ENCODE results near the gene TPCN2.

- RAMPAGE, long total RNA, result no peak
- RRBS, result no CpG with 5 or more reads among the region's 11 CpGs
PRO-cap:
- standard, result no peak
- CoPRO, capped RNA only, 2 experiments, result no peak in any of the 2 experiments
- CoPRO, capped and uncapped RNA, 2 experiments, result no peak in any of the 2 experiments
- CoPRO, uncapped RNA only, 2 experiments, result no peak in any of the 2 experiments
CAGE:
- cytosol, long polyA plus RNA, result no peak
- long polyA plus RNA, result no peak
- nucleolus, long total RNA, result no peak
- nucleus, long polyA plus RNA, result no peak
Measured at GRCh38 chr11:68445487-68446080, 15.0 kb upstream of the PPP6R3 start.

GRCh38 chr11:68447591-68448018, 12.9 kb upstream of the PPP6R3 start:
- RAMPAGE, long total RNA, result no peak
- RRBS, result no CpG with 5 or more reads among the region's 15 CpGs
PRO-cap:
- standard, result no peak
- CoPRO, capped RNA only, 2 experiments, result no peak in any of the 2 experiments
- CoPRO, capped and uncapped RNA, 2 experiments, result no peak in any of the 2 experiments
- CoPRO, uncapped RNA only, 2 experiments, result no peak in any of the 2 experiments
CAGE:
- cytosol, long polyA plus RNA, result no peak
- long polyA plus RNA, result no peak
- nucleolus, long total RNA, result no peak
- nucleus, long polyA plus RNA, result no peak

- RAMPAGE, long total RNA, result no peak
PRO-cap:
- standard, result no peak
- CoPRO, capped RNA only, 2 experiments, result no peak in any of the 2 experiments
- CoPRO, capped and uncapped RNA, 2 experiments, result no peak in any of the 2 experiments
- CoPRO, uncapped RNA only, 2 experiments, result no peak in any of the 2 experiments
CAGE:
- cytosol, long polyA plus RNA, result no peak
- long polyA plus RNA, result no peak
- nucleolus, long total RNA, result no peak
- nucleus, long polyA plus RNA, result no peak
Measured at GRCh38 chr11:68463709-68463953, 3.1 kb downstream of the PPP6R3 start.

GRCh38 chr11:68467921-68468926, 7.7 kb downstream of the PPP6R3 start:
- RAMPAGE, long total RNA, result no peak
- RRBS, result no CpG with 5 or more reads among the region's 9 CpGs
PRO-cap:
- standard, result no peak
- CoPRO, capped RNA only, 2 experiments, result peak in 1 of 2 experiments; most common plus-strand start chr11:68468766 (in 1); most common minus-strand start chr11:68468471 (in 1)
- CoPRO, capped and uncapped RNA, 2 experiments, result no peak in any of the 2 experiments
- CoPRO, uncapped RNA only, 2 experiments, result peak in 2 of 2 experiments; most common plus-strand start chr11:68468079 (in 2)
CAGE:
- cytosol, long polyA plus RNA, result no peak
- long polyA plus RNA, result no peak
- nucleolus, long total RNA, result no peak
- nucleus, long polyA plus RNA, result no peak

GRCh38 chr11:68591338-68591777, 93.0 kb upstream of the GAL start:
- RAMPAGE, long total RNA, result no peak
- RRBS, result no CpG with 5 or more reads among the region's 3 CpGs
PRO-cap:
- standard, result no peak
- CoPRO, capped RNA only, 2 experiments, result no peak in any of the 2 experiments
- CoPRO, capped and uncapped RNA, 2 experiments, result no peak in any of the 2 experiments
- CoPRO, uncapped RNA only, 2 experiments, result no peak in any of the 2 experiments
CAGE:
- cytosol, long polyA plus RNA, result no peak
- long polyA plus RNA, result no peak
- nucleolus, long total RNA, result no peak
- nucleus, long polyA plus RNA, result no peak

GRCh38 chr11:68843637-68844501, 2.2 kb upstream of the CPT1A start:
- RAMPAGE, long total RNA, result no peak
- RRBS, result 90% methylated on average over 21 of the region's 59 CpGs
PRO-cap:
- standard, result no peak
- CoPRO, capped RNA only, 2 experiments, result no peak in any of the 2 experiments
- CoPRO, capped and uncapped RNA, 2 experiments, result no peak in any of the 2 experiments
- CoPRO, uncapped RNA only, 2 experiments, result no peak in any of the 2 experiments
CAGE:
- cytosol, long polyA plus RNA, result no peak
- long polyA plus RNA, result no peak
- nucleolus, long total RNA, result no peak
- nucleus, long polyA plus RNA, result no peak

DNA sequence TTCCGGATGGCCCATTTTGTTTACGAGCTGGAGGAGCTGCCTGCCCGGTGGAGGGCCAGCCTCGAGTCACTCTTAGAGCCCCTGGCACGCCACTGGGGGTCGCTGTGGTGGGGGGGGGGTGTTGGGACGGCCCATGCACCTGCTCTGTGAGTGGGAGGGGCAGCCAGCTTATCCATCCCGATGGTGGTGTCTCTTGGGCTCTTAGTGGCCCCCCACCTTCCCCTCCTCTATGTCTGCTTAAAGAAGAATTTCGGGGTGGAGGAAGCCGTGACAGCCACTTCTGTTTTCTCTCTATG, 24.6 kb downstream of the MRGPRD start:
- RAMPAGE, long total RNA, result no peak
- RRBS, result no CpG with 5 or more reads among the region's 10 CpGs
PRO-cap:
- standard, result no peak
- CoPRO, capped RNA only, 2 experiments, result no peak in any of the 2 experiments
- CoPRO, capped and uncapped RNA, 2 experiments, result no peak in any of the 2 experiments
- CoPRO, uncapped RNA only, 2 experiments, result no peak in any of the 2 experiments
CAGE:
- cytosol, long polyA plus RNA, result no peak
- long polyA plus RNA, result no peak
- nucleolus, long total RNA, result no peak
- nucleus, long polyA plus RNA, result no peak

GRCh38 chr11:69012829-69013054, 304 bp downstream of the MRGPRF start:
- RAMPAGE, long total RNA, result no peak
- RRBS, result no CpG with 5 or more reads among the region's 6 CpGs
PRO-cap:
- standard, result no peak
- CoPRO, capped RNA only, 2 experiments, result no peak in any of the 2 experiments
- CoPRO, capped and uncapped RNA, 2 experiments, result no peak in any of the 2 experiments
- CoPRO, uncapped RNA only, 2 experiments, result no peak in any of the 2 experiments
CAGE:
- cytosol, long polyA plus RNA, result no peak
- long polyA plus RNA, result no peak
- nucleolus, long total RNA, result no peak
- nucleus, long polyA plus RNA, result no peak

GRCh38 chr11:69048531-69049001, at the start of gene TPCN2:
TPCN2 (plus strand) TSS chr11:69048932.
- RAMPAGE, long total RNA, result no peak
- RRBS, result no CpG with 5 or more reads among the region's 25 CpGs
PRO-cap:
- standard, result bidirectional peak, plus-strand start at chr11:69048934, minus-strand start at chr11:69048730
- CoPRO, capped RNA only, 2 experiments, result peak in 2 of 2 experiments; most common plus-strand start chr11:69048934 (in 2); most common minus-strand start chr11:69048705 (in 2)
- CoPRO, capped and uncapped RNA, 2 experiments, result peak in 2 of 2 experiments; most common plus-strand start chr11:69048934 (in 1); most common minus-strand start chr11:69048705 (in 1)
- CoPRO, uncapped RNA only, 2 experiments, result peak in 2 of 2 experiments; most common plus-strand start chr11:69048947 (in 2); most common minus-strand start chr11:69048705 (in 2)
CAGE:
- cytosol, long polyA plus RNA, result no peak
- long polyA plus RNA, result no peak
- nucleolus, long total RNA, result no peak
- nucleus, long polyA plus RNA, result no peak

DNA sequence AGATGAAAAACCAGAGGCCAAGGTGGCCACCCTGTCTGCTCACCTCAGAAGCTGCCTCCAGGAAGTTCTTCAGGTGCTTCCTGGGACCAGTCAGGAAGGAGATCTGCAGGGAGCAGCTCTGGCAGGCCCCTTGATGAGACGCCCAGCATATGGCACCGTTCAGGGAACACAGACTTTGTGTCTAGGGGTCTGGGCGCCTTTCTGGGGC, 1.3 kb downstream of the TPCN2 start:
- RAMPAGE, long total RNA, result no peak
- RRBS, result no CpG with 5 or more reads among the region's 3 CpGs
PRO-cap:
- standard, result no peak
- CoPRO, capped RNA only, 2 experiments, result no peak in any of the 2 experiments
- CoPRO, capped and uncapped RNA, 2 experiments, result no peak in any of the 2 experiments
- CoPRO, uncapped RNA only, 2 experiments, result no peak in any of the 2 experiments
CAGE:
- cytosol, long polyA plus RNA, result no peak
- long polyA plus RNA, result no peak
- nucleolus, long total RNA, result no peak
- nucleus, long polyA plus RNA, result no peak

DNA sequence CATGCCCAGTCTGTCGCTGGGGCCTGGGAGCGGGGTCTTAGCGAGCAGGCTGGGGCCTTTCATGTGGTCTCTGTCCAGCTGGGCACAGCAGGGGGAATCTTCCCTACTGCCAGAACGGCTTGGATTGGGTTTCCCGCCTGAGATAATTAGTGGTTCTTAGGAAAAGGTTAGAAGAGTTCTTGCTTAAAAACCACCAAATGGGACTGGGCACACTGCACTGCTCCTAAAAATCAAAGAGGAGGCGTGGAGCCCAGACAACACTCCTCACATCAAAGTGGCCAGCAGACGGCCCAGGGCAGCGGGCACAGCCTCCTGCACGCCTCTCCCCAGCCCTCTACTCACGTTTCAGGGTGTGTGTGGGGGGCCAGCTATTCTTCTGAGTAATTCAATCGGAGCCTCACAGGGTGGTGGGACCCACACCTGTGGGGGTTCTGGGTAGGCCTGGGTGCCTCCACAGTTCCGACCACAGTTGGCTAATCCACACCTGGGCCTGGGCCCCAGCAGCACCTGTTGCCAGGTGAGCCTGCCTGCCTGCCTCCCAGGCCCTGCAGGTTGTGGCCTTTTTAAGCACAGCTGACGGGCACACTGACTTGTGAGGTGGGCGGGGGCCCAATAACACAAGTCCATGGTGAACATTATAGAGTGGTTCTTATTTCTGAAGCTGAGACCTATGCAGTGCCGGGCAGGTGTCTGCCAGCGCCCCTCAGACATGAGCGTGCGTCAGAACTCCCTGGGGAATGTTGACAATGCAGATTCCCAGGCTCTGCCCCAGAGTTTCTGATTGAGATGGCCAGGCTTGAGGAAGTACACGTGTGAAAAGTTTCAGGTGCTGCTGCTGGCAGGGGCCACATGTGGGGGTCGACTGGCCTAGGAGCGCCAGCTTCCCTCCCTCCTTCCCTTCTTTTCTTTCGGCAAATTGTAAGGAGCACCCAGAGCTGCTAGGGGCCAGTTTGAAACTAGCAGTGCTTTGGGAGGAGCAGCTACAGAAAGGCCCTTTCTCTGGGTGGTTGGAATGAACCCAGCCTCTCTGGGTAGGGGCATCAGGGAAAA, 46.0 kb downstream of the TPCN2 start:
- RAMPAGE, long total RNA, result no peak
- RRBS, result no CpG with 5 or more reads among the region's 22 CpGs
PRO-cap:
- standard, result no peak
- CoPRO, capped RNA only, 2 experiments, result no peak in any of the 2 experiments
- CoPRO, capped and uncapped RNA, 2 experiments, result no peak in any of the 2 experiments
- CoPRO, uncapped RNA only, 2 experiments, result peak in 1 of 2 experiments; most common plus-strand start position 371 of the sequence (in 1)
CAGE:
- cytosol, long polyA plus RNA, result no peak
- long polyA plus RNA, result no peak
- nucleolus, long total RNA, result no peak
- nucleus, long polyA plus RNA, result no peak

- RAMPAGE, long total RNA, result no peak
- RRBS, result no CpG with 5 or more reads among the region's 2 CpGs
PRO-cap:
- standard, result no peak
- CoPRO, capped RNA only, 2 experiments, result no peak in any of the 2 experiments
- CoPRO, capped and uncapped RNA, 2 experiments, result no peak in any of the 2 experiments
- CoPRO, uncapped RNA only, 2 experiments, result no peak in any of the 2 experiments
CAGE:
- cytosol, long polyA plus RNA, result no peak
- long polyA plus RNA, result no peak
- nucleolus, long total RNA, result no peak
- nucleus, long polyA plus RNA, result no peak
Measured at GRCh38 chr11:69108428-69108627, 47.4 kb upstream of the SMIM38 start.

GRCh38 chr11:69189802-69190174, 34.1 kb downstream of the SMIM38 start:
- RAMPAGE, long total RNA, result no peak
- RRBS, result no CpG with 5 or more reads among the region's 8 CpGs
PRO-cap:
- standard, result no peak
- CoPRO, capped RNA only, 2 experiments, result no peak in any of the 2 experiments
- CoPRO, capped and uncapped RNA, 2 experiments, result no peak in any of the 2 experiments
- CoPRO, uncapped RNA only, 2 experiments, result no peak in any of the 2 experiments
CAGE:
- cytosol, long polyA plus RNA, result no peak
- long polyA plus RNA, result no peak
- nucleolus, long total RNA, result no peak
- nucleus, long polyA plus RNA, result no peak

DNA sequence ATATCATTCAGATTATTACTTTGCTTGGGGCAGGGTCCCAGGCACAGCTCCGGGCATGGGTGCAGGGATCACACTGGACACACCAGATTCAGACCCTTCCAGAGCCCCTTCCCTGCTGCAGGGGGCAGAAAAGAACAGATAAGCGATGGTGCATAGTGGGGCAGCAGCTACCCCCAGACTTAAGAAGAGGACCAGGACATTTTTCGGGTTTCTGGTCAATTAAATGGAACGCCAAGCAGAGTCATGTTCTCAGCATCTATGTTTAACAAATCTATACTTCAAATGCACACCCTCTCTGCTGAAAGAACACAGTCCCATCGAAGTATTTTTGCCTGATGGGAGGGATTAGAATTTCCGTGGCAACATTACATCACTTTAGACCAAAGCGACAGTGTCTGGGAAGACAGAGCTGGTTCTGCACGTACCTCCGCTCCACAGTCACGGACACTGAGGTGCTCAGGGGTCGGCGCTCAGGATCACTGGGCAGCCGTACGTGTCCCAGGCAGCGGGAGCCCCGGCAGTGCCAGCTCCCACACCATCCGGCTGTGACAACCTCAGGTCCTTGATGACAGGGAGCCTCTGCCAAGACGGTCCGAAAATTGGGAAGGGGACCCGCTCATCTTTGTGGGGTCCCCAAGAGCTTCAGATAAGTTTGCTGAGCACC, 125.5 kb downstream of the MYEOV start:
- RAMPAGE, long total RNA, result no peak
- RRBS, result no CpG with 5 or more reads among the region's 20 CpGs
PRO-cap:
- standard, result no peak
- CoPRO, capped RNA only, 2 experiments, result no peak in any of the 2 experiments
- CoPRO, capped and uncapped RNA, 2 experiments, result no peak in any of the 2 experiments
- CoPRO, uncapped RNA only, 2 experiments, result no peak in any of the 2 experiments
CAGE:
- cytosol, long polyA plus RNA, result no peak
- long polyA plus RNA, result no peak
- nucleolus, long total RNA, result no peak
- nucleus, long polyA plus RNA, result no peak

GRCh38 chr11:69443710-69444588, 150.0 kb downstream of the MYEOV start:
- RAMPAGE, long total RNA, result no peak
- RRBS, result no CpG with 5 or more reads among the region's 31 CpGs
PRO-cap:
- standard, result bidirectional peak, plus-strand start at chr11:69444648, minus-strand start at chr11:69444449
- CoPRO, capped RNA only, 2 experiments, result peak in 2 of 2 experiments; most common minus-strand start chr11:69444393 (in 1)
- CoPRO, capped and uncapped RNA, 2 experiments, result peak in 2 of 2 experiments; most common minus-strand start chr11:69444392 (in 1)
- CoPRO, uncapped RNA only, 2 experiments, result peak in 1 of 2 experiments; most common plus-strand start chr11:69443824 (in 1); most common minus-strand start chr11:69443785 (in 1)
CAGE:
- cytosol, long polyA plus RNA, result no peak
- long polyA plus RNA, result no peak
- nucleolus, long total RNA, result no peak
- nucleus, long polyA plus RNA, result no peak

- RAMPAGE, long total RNA, result no peak
- RRBS, result 18% methylated on average over 14 of the region's 28 CpGs
PRO-cap:
- standard, result no peak
- CoPRO, capped RNA only, 2 experiments, result no peak in any of the 2 experiments
- CoPRO, capped and uncapped RNA, 2 experiments, result no peak in any of the 2 experiments
- CoPRO, uncapped RNA only, 2 experiments, result no peak in any of the 2 experiments
CAGE:
- cytosol, long polyA plus RNA, result no peak
- long polyA plus RNA, result no peak
- nucleolus, long total RNA, result no peak
- nucleus, long polyA plus RNA, result no peak
Measured at GRCh38 chr11:69496838-69497753, 143.9 kb upstream of the CCND1 start.

DNA sequence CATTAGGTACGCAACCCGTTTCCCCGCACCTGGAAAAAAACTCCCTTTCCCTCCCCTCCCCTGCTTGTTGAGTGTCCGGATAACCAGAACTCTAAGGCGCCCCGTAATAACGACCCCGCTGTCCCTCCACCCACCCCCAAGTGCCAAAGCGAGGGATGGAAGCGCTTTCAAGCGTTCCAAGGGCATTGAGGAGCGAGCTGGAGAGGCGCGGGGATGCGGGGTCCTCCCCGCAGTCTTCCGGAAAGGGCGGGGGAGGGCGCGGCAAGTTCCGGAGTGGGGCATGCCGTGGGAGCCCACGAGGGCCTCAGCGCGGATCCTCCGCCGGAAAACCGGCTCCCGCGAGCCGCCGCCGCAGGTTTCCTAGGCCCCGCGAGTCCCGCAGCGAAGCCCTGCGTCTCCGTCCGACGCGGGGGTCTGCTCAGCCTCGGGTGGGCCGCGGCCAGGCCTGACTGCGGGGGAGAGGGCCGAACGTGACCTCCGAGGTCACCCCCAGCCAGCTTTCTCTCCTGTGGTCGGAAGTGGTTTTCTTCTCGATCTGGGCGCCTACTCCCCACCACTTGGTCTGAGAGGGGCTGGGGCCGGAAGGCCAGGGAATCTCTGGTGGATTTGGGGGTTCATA, 3.9 kb upstream of the CCND1 start:
- RAMPAGE, long total RNA, result no peak
- RRBS, result 96% methylated on average over 7 of the region's 53 CpGs
PRO-cap:
- standard, result no peak
- CoPRO, capped RNA only, 2 experiments, result no peak in any of the 2 experiments
- CoPRO, capped and uncapped RNA, 2 experiments, result no peak in any of the 2 experiments
- CoPRO, uncapped RNA only, 2 experiments, result no peak in any of the 2 experiments
CAGE:
- cytosol, long polyA plus RNA, result no peak
- long polyA plus RNA, result no peak
- nucleolus, long total RNA, result no peak
- nucleus, long polyA plus RNA, result no peak

DNA sequence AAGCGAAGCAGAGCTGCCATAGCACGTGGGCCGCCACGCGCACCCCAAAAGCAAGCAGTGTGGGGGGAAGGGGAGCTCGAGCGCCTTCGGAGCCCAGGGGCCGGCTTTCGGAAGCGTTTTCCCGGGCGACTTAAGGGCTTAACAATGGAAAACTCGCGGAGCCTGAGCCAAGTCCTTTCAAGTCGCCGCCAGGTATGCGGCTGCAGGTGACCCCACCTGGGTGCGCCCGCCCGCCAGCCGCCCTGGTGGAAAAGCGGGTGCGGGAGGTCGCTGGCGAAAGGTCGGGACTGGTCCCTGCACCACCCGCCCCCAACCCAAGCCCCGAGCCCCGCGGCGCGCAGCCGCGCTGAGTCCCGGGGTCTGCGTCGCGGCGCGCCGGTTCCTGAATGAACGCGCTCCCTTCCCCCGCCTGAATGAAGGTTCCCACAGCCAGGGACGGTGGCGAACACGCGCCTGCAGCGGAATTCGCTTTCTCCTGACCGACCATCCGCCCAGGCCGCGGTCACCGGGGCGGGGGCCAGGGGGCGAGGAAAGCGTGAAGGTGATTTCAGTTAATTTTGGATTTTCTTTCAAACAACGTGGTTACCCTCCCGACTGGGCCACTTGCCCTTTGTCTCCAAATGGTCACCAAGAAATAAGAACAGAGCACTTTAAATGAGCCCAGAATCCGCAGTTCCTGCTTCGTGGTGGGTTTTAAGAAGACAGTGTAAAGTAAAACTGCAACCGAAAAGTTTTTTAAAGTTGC, 2.7 kb upstream of the CCND1 start:
- RAMPAGE, long total RNA, result no peak
- RRBS, result no CpG with 5 or more reads among the region's 64 CpGs
PRO-cap:
- standard, result no peak
- CoPRO, capped RNA only, 2 experiments, result no peak in any of the 2 experiments
- CoPRO, capped and uncapped RNA, 2 experiments, result no peak in any of the 2 experiments
- CoPRO, uncapped RNA only, 2 experiments, result no peak in any of the 2 experiments
CAGE:
- cytosol, long polyA plus RNA, result no peak
- long polyA plus RNA, result no peak
- nucleolus, long total RNA, result no peak
- nucleus, long polyA plus RNA, result no peak

GRCh38 chr11:69670042-69670602, 5.0 kb downstream of the LTO1 start:
- RAMPAGE, long total RNA, result no peak
- RRBS, result no CpG with 5 or more reads among the region's 15 CpGs
PRO-cap:
- standard, result no peak
- CoPRO, capped RNA only, 2 experiments, result no peak in any of the 2 experiments
- CoPRO, capped and uncapped RNA, 2 experiments, result no peak in any of the 2 experiments
- CoPRO, uncapped RNA only, 2 experiments, result peak in 2 of 2 experiments; most common minus-strand start chr11:69670413 (in 2)
CAGE:
- cytosol, long polyA plus RNA, result no peak
- long polyA plus RNA, result no peak
- nucleolus, long total RNA, result no peak
- nucleus, long polyA plus RNA, result no peak

All from K562 (cell line).